Parietal lobe (tissue), 2 donors: ENCODE measurements around a stretch of chr12.

- RAMPAGE, long total RNA = no peak
Observed at GRCh38 chr12:123750901-123751370, 11.2 kb upstream of the DNAH10 start.

DNA sequence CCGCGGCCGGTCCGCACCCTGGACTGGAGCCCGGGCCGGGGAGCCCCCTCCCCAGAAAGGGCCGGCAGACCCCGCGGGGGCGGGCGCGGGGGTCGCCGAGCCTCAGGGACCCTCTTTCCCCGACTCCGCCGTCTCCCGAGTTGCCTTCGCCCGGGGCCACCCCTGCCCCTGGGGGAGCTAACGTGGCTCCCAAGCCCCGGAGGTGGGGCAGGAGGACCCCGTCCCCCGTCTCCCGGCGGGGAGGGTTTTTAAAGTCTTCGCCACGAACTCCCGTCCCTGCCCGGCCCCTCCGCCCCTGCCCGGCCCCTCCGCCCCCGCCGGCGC, 512 bp downstream of the CCDC92 start:
- RAMPAGE, long total RNA = no peak

GRCh38 chr12:123983802-123984140, 10.8 kb downstream of the ZNF664 start:
- RAMPAGE, long total RNA = no peak

DNA sequence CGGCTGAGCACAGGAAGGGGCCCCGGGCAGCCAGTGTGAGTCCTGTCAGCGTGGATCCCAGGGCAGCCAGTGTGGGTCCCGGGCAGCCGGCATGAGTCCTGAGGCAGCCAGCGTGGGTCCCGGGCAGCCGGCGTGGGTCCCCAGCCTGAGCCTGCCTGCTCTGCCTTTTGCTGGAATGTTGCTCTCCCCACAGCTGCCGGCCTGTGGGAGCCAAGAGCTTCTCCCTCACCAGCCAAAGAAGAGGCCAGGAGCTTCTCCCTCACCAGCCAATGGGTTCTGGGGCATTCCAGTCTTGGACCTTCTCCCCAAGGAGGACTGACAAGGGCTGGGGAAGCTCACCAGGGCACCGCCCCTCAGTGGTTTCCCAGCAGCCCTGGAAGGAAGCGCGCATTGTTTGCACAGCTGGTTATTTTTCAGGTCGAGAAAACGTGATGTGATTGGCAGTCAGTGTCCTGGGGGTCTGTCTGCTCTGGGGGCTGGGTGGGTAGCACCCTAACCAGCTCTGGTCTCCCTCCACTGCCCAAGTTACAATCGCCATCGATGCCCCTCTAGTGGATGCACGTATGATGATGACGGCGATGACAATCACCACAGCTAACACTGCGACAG, 14.9 kb upstream of the RFLNA start:
- RAMPAGE, long total RNA = no peak

GRCh38 chr12:124297101-124297356, 2.1 kb downstream of the RFLNA start:
- RAMPAGE, long total RNA = no peak

DNA sequence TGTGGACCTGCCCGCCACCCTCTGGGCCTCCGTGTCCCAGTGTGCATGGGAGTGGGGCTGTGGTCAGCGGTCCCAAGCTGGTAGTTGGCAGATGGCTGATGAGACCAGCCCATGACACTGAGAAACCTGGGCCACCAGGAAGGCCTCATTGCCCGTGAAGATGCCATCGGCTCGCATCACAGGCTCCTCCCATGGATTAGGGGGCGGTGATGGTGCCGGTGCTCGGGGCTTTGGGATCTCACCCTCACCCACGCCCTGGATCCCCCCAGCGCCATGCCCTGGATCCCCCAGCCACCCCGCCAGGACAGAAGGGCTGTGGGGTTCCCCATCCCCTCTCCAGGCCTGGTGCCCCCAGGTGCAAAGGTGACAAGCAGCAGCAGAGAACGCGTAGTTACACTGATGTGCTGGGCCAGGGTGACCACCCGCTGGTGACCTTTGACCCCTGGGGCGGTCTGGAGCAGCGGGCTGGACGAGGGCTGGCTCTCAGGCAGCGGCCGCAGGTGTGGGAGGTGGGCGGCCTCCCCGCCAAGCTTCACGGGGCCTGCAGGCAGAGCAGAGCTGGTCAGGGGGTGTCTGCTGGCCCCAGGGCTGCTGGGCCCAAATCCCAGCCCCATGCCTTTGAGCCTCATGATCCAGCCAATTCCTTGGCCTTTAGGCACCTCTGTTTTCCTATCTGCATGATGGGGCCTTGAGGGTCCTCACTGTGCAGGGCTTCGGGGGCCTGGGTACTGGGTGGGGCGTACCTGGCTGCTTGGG, 40.0 kb downstream of the RFLNA start:
- RAMPAGE, long total RNA = no peak

GRCh38 chr12:124381620-124382702, 87.1 kb downstream of the RFLNA start:
- RAMPAGE, long total RNA = no peak

- RAMPAGE, long total RNA = no peak
Observed at GRCh38 chr12:124388450-124389186, 93.7 kb downstream of the RFLNA start.

DNA sequence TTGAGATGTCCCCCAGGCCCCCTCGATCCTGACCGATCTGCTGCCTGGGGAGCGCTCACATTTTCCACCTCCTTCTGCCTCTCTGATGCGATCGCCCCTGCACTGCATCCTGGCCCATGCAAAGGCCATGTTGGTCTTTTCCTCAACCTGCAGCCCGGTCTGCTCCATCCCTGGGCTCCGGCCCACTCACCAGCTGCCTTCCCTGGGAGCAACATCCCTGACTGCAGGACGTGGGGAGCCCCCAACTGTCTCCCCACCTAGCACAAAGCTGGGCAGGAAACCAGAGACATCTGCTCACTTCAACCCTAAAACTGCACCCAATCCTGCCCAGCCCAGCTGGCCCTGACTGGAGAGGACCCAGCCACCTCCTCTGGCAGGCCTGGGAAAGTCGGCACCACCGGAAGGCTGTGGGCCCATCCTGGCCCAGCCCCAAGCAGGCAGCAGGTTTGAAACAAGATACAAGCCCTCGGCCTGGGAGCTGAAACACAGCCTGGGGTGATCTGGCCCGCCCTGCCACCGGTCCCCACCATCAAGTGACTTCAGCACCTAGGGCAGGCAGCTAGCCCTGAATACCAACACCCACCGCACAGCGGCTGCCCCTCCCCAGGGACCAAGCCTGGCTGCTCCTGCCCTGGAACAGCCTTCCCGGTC, 115.4 kb downstream of the RFLNA start:
- RAMPAGE, long total RNA = no peak

DNA sequence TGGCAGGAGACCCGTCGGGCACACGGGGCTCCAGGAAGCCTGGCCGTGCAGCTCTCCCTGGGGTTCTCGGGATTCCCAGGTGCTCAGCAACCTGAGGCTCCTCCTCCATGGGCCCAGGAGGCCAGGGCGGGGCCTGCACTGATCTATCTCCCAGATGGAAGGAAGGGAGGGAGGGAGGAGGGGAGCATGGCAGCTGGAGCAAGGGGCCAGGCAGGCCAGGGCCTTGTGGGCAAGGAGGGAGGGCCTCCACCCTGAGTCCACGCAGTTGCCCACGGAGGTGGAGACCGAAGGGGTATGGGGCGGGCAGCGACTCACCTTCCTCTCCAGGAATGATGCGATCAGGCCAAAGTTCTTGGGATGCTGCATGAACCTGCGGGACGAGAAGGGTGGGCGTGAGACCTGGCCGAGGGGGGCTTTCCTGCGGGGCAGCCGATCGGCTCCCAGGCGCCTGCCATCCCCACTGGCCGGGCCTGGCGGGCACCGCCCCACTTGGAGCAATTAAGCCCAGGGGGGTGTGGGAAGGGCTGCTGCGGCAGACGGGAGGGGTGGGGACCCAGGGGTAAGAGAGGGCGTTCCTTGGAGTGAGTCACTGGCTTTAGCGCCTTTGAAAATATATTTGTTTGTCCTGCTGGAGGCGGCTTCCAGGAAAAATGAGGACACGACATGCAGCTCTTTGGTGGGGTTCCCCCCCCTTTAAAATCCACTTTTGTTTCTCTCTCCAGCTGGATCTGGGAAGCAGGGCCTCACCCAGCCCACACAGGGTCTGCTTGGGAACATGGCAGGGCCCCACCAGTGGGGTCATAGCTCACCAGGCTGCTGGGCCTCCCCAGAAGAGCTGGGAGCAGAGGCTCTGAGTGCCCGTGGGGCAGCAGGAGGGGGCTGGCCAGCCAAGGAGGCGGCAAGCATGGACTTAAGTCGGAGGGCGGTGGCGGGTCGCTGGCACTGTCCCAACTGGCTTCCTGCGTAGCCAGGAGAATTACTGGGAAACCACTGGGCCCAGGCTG, 127.6 kb downstream of the RFLNA start:
- RAMPAGE, long total RNA = no peak

DNA sequence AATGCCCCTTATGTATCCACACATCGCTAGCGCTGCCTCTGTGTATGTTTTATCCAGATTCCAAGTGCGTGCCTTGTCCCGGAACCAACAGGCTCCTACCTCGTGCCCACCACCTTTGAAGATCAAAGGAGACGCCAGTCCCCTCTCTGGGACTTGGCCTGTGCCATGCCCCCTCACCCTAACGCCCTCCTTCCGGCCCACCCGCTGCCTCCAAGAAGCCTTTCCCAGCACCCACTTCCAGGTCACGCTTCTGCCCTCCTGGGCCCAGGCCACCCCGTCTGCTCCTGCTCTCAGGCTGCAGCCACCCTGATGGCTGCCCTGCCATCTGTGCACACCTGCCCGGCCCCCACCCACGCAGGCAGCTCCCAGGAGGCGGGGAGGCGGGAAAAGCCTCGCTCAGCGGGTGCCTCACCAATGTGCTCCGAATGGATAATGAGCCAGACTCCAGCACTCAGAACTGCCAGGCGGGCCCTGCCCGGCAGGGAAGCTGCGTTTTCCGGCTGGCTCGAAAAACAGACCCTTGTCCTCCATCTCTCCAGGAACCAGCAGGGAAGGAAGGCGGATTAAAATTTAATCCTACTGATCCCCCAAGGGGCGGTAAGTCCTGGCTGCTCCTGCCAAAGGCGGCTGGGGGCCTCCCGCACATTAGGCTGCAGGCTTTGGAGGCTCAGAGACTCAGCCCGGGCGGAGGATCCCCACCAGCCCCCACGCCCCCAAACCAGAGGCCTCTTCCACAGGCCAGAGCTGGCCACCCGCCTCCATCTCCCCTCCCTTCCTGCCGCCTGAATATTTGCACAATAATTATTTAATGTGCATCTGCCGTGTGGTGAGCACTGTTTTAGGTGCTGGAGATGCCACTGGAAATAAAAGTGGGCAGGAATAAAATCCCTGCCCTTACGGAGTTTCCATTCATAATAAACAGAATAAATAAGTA, 104.0 kb downstream of the NCOR2 start:
- RAMPAGE, long total RNA = no peak

DNA sequence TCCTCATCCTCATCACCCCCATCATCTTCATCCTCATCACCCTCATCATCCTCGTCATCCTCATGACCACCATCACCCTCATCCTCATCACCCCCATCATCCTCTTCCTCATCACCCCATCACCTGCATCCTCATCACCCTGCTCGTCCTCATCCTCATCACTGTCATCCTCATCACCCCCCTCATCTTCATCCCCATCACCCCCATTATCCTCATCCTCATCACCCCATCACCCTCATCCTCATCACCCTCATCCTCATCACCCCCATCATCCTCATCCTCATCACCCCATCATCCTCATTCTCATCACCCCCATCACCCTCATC, 100.4 kb downstream of the NCOR2 start:
- RAMPAGE, long total RNA = no peak

DNA sequence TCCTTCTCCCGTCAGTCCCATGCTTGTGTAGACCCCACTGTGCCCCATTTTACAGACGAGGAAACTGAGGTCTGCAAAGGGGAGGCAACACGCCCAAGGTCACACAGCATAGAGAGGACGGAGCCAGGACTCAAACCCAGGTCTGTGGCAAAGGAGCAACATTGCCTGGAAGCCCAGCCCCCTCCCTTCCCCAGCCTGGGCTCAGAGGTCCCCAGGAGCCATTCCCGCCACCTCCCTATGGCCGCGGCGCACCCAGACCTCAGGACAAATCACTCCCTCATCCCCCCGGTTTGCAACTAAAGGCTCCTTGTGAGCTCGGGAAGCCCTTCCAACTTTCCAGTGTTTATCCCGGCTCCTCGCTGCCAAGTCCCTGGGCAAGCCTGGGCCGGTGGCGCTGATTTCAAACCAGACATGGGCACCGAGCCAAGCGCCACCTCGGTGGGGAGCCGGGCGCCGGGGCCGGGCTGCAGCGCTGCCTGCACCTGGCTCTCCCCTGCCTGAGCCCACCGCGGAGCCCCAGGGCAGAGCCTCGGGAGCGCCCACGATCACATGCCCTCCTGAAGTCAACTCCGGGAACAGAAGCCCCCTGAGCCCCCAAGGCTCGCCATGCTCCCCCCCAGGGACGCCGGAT, 50.2 kb downstream of the NCOR2 start:
- RAMPAGE, long total RNA = no peak

- RAMPAGE, long total RNA = no peak
Observed at GRCh38 chr12:124532240-124532866, 35.1 kb downstream of the NCOR2 start.

DNA sequence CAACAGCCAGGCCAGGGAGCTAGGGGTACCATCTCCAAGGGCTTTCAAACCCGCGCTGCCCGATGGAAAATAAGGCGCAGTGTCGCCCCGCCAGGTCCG, 715 bp downstream of the NCOR2 start:
- RAMPAGE, long total RNA = no peak

- RAMPAGE, long total RNA = no peak
Observed at GRCh38 chr12:124588983-124589642, 21.7 kb upstream of the NCOR2 start.

DNA sequence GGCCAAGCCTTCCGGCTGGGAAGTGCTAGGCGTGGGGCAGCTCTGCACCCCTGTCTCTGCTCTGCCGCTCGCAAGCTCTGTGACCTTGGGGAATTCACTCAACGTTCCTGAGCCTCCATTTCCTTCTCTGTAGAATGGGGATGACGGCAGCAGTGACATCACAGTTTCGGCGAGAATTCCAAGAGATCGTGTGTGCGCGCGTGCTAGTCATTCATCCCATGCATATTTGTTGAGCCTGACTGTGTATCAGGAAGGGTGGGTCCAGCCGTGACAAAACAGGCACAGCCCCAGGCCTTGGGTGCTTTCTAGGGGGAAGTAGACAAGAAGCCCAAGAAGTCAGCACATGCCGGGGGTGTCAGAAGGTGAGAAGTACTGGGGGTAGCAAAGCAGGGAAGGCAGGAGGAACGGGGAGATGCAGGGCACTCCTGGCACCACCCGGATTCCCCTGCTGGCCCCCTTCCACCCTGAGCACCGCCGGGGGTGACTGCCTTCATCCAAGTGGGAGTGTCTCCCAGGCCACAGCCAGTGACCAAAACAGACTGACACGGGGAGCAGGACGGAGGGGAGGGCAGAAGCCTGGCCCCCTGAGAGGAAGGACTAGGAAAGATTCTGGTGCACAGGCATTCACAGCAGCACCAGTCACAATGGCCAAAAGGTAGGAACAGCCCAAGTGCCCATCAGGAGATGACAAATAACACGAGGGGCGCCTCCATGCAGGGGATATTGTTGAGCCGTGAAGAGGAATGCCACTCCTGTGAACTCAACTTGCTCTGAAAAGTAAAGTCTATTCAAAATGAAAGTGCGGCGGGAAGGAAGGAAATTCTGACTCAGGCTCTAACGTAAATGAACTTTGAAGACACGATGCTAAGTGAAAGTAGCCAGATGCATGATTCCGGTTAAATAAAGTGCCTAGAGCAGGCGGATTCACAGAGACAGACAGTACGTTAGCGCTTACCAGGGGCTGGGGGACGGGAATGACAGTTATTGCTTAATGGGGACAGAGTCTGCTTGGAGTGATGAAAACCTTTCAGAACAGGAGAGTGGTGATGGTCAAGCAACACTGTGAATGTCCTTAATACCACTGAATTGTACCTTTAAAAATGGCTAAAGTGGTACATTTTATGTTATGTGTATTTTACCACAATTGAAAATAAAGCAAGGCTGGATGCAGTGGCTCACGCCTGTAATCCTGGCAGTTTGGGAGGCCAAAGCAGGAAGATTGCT, 146.0 kb upstream of the NCOR2 start:
- RAMPAGE, long total RNA = no peak

- RAMPAGE, long total RNA = no peak
Observed at GRCh38 chr12:124777766-124778628, 85.7 kb downstream of the SCARB1 start.

DNA sequence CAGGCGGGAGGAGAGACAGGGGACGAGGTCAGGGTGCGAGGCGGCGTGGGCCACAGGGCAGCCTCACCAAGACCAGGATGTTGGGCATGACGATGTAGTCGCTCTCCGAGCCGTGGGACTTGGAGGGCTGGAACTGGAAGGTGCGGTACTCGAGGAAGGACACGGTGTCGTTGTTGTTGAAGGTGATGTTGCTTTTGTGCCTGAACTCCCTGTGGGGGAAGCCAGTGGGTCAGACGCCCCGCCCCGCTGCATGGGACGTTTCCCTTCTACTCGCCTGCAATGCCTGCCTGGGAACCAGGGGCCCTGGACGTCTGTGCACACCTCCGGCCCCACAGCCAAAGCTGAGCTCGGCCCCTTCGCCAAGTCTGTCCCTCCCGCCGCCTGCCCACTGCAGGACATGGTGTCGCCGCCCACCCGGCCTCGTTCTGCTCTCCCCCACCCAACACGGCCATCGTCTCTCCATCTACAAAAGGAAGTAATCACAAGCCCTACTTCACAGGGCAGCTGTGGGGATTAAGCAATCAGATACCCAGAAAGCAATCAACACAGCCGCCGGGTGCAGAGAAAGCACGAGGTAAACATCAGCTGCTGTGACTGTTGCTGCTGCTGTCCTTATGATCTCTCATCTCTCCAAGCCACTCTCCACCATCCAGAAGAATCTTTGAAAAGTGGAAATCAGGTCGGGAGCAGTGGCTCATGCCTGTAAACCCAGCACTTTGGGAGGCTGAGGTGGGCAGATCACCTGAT, 48.6 kb downstream of the SCARB1 start:
- RAMPAGE, long total RNA = no peak

DNA sequence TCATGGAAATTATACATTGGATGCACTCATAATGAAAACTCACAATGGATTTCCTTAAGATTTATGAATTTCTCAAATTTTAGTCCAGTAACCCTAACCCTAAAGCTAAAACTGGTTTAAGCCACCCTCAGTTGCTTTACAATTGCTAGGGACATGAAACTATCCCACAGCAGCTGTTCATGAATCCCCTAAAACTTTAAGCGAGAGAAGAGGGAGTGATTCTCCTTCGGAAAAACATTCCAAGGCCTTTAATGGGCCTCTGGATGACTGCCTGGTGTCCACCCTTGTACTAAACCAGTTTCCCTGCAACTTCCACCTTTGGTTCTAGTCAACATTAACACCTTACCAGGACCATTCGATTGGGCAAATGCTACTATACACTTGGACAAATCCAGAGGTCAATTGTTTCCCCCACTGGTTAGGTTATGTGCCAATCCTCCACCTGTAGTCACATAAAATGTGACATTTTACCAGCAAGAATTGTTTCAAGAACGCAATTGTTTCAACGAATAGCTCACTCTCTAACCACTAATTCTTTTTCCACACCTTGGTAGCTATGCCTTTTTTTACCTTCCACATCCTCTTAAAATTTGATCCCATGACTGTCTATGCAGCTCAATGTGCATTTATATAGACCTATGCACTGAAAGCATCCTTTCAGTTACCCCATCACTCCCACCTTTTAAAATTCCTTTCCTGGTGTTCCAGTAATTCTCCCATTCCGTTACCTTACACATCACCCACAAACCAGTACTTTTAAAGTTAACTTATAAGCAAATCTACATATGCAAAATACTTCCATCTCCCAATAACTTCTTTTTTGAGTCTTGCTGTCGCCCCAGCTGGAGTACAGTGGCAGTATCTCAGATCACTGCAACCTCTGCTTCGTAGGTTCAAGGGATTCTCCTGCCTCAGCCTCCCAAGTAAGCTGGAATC, 3.7 kb downstream of the UBC start:
- RAMPAGE, long total RNA = no peak